AG09319 (cell line): ENCODE results near the gene ZNF501.

GRCh38 chr3:42388177-42388739 is 22.2 kb downstream of the LYZL4 start:
- RRBS: no CpG with 5 or more reads among the region's 6 CpGs

DNA sequence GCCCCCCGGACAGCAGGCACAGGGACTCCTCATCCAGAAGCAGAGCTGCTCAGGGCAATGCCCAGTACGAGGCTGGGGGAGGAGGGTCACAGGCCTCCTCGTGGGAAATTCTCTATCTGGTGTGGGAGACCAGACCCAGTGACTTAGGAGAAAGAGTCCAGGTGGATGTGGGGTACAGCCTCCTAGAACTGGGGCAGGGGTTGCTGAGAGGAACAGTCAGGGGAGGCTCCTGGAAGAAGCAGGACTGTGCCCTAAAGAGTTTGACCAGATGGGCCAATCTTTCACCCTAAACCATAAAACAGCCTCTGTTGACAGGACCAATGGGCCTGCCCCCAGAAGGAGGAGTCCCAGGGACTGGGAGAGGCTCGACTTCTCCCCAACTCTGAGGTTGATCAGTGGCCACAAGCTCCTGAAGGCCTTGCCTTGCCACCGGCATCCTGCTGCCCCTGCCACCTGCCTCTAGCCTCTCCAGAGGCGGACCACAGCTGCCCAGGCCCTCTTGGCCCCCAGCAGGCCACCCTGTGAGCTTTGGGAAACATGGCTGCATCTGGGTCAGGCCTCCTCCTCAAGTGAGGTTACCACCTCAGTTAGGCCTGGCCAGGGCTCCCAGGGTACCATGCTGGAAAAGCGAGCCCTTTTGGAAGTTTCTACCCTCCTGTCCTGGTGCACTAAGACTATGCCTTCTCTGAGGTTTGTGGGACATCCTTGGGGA is 2.7 kb downstream of the VIPR1 start:
- RRBS: no CpG with 5 or more reads among the region's 7 CpGs

DNA sequence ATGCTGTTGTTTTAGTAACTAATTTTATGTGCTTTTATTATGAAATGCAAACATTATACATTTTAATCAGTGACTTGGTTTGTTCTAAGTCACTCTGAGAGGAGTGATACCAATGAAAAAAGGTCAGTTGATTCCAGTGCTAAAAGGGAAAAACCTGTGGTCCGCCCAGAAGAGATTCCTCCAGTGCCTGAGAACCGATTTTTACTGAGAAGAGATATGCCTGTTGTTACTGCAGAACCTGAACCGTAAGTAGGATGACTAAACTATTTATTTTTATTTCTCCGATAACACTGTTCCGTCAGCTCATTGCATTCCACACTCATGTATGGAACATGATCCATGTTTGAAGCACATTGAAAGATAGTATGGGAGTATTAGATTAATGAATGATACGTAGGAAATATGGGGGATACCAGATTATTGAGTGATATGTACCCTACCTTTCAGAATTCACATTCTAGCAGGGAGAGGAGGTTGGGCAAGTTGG is 20.0 kb upstream of the ZBTB47 start:
- RRBS: no CpG with 5 or more reads among the region's 6 CpGs

GRCh38 chr3:42634371-42635021 is 19.0 kb upstream of the ZBTB47 start:
- RRBS: no CpG with 5 or more reads among the region's 2 CpGs

DNA sequence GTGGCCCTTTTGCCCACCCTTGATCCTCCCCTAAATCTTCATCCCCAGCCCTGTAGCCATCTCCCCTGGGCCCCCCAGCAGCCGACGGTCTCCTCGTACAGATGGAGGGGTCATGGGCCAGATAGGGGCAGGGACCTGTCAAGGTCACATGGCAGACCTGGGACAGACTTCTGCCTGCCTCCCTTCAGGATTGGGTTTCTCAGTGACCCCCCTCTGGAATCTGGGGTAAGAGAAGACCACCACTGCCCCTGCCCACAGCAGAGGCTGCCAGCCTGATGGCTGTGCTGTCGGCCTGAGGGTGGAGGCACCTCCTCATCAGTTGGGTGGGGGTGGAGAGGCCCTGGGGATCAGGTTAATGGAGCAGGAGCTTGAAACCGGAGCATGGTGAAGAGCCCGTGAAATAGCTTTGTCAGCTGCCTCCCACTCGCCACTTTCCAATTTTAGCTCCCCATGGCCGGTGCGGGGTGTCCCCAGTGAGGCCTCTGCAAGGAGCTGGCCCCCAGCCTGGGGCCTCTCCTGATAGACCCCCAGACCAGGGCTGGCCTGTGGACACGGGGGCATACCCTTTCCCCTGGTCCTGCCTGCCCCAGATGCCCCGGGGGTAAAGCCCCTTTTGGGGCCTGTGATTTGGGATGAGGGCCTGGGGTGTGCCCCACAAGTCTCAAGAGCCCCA is 585 bp downstream of the HHATL start:
- RRBS: 73% methylated on average over 4 of the region's 11 CpGs

GRCh38 chr3:42731807-42732834 is 29.5 kb upstream of the HHATL start:
- RRBS: no CpG with 5 or more reads among the region's 7 CpGs

- RRBS: no CpG with 5 or more reads among the region's 5 CpGs
Observed at GRCh38 chr3:42843408-42844137, 32.1 kb downstream of the CYP8B1 start.

DNA sequence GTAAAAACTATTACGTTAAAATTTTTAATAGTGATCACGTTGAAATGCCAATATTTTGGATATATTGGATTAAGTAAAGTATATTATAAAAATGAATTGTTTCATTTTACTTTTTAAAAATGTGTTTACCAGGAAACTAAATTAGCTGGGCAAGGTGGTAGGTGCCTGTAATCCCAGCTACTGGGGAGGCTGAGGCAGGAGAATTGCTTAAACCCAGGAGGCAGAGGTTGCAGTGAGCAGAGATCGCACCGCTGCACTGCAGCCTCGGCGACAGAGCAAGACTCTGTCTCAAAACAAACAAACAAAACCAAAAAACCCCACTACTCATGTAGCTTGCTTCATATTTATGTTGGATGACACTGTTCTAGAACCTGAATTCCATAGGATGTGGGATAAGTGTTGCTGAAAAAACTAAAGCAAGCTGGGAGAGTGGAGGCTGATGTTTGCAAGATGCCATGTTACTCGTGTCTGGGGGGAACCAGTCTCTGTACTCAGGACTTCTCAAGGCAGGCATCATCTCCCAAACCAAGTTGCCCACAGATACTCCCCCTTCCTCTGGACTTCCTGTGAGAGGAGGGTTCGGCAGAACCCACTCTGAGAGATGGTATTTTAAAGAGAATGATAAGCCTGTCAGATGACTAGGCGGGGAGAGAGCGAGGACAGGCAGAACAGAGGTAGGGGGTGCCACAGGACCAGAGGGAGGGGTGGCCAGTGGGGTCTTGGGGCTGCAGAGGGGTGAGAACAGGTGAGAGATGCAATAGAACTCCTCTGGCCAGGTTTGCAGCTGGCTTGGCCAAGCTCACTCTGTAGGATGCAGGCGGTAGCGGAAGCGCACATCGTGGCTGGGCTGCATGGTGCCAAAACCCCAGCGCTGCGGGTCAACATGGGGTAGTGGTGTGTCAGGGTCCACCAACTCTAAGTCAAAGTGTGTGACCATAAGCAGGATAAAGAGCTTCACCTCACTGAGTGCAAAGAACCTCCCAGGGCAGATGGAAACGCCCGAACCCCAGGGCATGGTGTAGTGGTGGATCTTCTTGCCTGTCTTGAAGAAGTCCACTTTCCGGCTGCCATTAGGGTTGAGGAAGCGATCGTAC is 1.8 kb downstream of the CYP8B1 start:
- RRBS: no CpG with 5 or more reads among the region's 21 CpGs

- RRBS: no CpG with 5 or more reads among the region's 11 CpGs
Observed at GRCh38 chr3:42875122-42875684, 476 bp downstream of the CYP8B1 start.

- RRBS: no CpG with 5 or more reads among the region's 2 CpGs
Observed at GRCh38 chr3:42906816-42907106, 819 bp downstream of the ZNF662 start.

DNA sequence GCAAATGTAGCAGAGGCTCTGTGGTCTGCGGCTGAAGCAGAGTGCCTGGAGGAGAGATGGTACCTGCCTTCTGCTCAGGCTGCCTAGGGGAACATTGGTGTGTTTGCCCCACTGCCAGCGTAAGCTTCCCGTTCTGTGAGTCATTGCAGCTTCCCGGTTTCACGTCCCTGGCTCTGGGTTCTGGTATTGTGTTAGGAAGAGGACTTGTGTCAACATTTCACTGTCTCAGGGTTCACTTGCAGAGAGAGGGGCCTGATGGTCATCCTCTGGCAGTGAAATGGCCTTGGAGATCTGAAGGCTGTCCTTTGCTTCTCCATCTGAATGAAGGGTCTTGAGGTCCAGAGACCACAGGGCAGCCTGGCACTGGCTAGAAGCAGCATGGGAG is 1.9 kb downstream of the GASK1A start:
- RRBS: no CpG with 5 or more reads among the region's 5 CpGs

- RRBS: 1% methylated on average over 27 of the region's 78 CpGs
Observed at GRCh38 chr3:43286703-43287523, 573 bp downstream of the SNRK start.

DNA sequence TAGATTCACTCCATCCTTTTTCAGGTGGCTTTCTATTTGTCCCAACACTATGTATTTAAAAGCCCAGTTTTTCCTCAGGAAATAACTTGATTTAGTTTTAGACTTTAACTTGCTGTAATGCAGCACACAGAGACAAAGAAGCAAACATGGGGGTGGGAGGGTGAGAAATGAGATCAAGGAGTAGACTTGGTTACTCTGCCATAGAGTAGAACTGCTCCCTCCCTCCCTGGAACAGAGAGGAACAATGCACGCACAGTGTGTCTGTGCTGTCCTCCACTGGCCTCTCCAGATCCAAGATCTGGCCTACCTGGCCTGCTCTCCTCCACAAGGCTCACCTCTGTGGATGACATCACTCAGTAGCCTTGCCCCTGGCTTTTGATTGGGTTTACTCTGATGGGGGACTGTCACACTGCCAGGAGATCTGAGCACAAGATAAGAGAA is 22.4 kb upstream of the ANO10 start:
- RRBS: no CpG with 5 or more reads among the region's 1 CpG

DNA sequence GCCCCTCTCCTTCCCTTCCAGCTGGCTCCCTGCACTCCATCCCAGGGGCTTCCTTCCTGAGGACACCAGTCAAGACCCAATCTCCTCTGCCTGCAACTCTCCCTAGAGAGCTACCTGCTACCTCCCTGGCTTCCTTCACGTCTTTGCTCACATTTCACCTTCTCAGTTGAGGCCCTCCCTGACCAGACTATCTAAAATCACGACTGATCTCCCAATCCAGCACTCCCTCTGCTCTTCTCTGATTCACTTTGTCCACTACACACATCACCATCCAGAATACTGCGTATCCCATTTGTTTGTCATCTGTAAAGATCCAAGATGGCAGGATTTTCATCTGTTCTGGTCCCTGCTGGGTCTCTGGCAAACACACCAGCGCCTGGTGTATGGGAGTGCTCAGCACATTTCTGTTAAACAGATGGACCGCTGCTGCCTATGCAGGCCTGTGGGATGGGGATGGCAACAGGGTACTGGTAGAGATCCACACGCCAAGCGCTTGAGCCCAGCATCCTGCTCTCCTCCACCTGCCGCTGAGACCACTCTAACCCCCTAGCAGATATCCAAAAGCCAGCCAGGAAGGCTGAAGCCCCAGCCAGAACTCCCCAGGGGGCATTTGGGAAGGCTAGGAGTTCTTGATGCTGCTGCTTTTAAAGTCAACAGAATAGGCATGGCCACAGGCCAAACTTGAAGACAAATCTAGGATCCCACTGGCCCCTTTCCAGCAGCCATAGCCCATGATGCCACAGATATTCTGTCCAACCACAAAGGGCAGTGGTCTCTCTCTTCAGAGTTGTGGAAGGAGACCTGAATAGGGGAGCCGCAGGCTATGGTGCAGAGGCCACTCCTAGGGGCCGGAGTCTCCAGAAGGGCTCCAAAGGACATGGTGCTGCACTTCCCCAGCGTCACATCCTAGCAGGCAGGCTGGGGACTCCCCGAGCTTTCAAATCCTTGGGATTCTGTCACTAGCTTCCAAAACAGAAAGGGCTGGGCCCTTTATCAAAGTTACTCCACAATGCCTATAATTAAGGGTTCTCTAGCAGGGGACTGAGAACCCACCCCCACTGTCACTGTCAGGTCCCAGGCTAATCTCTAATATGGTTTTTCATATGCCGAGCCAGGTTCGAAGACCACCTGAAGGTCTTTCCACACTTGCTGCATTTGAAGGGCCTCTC is 31.6 kb downstream of the ZNF445 start:
- RRBS: no CpG with 5 or more reads among the region's 14 CpGs

DNA sequence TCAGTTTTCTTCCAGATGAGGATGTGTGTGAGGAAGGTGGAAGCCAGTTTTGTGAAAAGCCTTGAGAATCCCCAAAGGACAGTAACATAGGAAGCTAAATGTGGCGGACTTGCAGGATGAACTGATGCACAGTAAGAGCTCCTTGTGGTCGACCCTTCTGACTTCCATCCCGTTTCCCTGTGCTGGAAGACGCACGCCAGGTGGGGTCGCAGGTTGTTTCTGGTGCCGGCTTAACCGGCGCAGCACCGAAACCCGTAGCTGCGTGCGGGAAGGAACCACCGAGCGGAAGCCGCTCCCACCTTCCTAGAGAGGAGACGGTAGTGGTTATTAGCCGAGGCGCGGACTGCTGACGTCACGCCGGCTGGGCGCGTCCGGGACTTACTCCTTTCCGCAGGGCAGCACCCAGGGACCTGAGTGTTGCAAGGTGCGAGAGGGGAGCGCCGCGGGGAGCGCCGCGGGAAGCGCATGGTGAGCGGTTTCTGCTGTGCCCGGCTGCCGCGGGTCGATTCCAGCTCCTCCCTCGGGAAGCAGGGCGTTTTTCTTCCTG is at the start of gene ZNF501:
TSS of gene ZNF501 (plus strand) at position 381 of the 547 bp plus-strand sequence.
- RRBS: no CpG with 5 or more reads among the region's 42 CpGs

DNA sequence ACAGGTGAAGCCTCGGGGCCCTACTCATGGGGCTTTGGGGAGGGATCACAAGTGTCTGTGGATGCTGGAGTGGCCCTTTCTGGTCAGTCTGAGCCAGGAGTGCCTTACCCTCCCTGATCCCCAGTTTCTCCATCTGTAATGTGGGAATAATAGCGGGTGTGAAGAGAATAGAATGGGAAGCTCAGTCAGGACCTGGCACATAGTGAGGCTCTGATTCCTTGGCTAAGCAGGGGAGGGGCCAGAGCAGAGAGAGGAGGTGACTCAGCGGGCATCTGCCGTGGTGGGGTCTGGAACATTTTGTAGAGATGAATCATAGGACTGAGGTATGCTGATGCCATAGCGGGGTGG is 11.1 kb downstream of the TGM4 start:
- RRBS: no CpG with 5 or more reads among the region's 5 CpGs

DNA sequence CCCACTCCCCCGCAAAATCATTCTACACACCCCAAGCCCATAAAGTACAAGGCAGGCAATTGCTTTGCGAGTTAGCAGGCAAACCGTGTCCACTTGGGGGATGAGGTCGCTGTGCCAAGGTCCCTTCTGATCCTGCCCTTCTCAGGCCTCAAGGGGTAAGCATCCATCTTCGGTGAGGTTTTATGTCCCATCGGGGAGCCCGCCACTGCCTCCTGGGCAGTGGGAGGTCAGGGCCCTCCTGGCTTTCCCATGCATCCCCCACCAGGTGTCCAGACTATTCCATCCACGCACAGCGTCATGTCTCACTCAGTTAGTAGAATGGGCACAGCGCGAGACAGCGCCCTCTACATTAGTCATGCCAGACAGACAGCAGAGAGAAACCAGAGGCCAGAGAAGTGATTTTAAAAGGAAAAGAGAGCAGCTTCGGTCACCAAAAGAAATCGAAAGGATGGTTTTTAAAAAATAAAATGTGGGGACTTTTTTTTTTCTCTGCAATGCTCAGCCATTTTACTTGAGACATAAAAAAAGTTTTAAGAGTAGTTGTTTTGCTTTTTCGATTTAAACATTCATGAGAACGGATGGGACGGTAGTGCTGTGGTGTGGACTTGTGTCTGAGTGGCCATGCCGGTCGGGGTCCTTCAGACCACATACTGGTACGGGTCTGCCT is 49.8 kb downstream of the ZDHHC3 start:
- RRBS: no CpG with 5 or more reads among the region's 20 CpGs

- RRBS: no CpG with 5 or more reads among the region's 11 CpGs
Observed at GRCh38 chr3:45029393-45030290, 3.5 kb downstream of the CLEC3B start.

GRCh38 chr3:45092665-45093338 is 53.4 kb downstream of the CDCP1 start:
- RRBS: no CpG with 5 or more reads among the region's 11 CpGs

GRCh38 chr3:45110047-45110888 is 35.9 kb downstream of the CDCP1 start:
- RRBS: no CpG with 5 or more reads among the region's 16 CpGs